Epithelial cell of prostate (primary cell): ENCODE measurements around the genes C14orf180 and TMEM179.

DNA sequence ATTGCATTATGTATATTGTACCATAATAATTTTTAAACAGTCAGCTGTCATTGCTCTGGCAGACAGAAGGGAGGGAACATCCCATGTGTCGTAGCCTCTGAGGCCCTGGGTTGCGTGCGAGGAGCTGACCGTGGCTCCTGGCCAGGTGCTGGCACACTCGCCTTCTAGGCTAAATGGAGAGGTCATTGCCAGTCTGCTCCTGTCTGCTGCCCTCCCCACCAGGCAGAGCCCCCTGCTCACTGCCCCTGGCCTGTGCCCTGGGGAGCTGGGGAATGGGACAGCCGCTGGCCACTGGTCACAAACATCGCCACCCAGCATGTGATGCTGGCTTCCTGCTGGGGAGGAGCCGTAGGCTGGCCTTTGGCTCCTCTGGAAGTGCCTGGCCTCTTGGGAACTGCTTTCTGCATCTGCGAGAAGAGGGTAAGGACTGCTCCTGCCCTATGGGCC is 2.2 kb upstream of the TNFAIP2 start:
- RRBS = no CpG with 5 or more reads among the region's 9 CpGs

- RRBS = no CpG with 5 or more reads among the region's 13 CpGs
Measured at GRCh38 chr14:103128387-103128825, 5.1 kb downstream of the TNFAIP2 start.

GRCh38 chr14:103130962-103131531 is 7.8 kb downstream of the TNFAIP2 start:
- RRBS = no CpG with 5 or more reads among the region's 8 CpGs

GRCh38 chr14:103206753-103207482 is 83.7 kb downstream of the TNFAIP2 start:
- RRBS = no CpG with 5 or more reads among the region's 35 CpGs

- RRBS = no CpG with 5 or more reads among the region's 20 CpGs
Measured at GRCh38 chr14:103336227-103336920, 2.3 kb downstream of the EIF5 start.

- RRBS = no CpG with 5 or more reads among the region's 7 CpGs
Measured at GRCh38 chr14:103361668-103362223, 23.5 kb upstream of the MARK3 start.

- RRBS = no CpG with 5 or more reads among the region's 6 CpGs
Measured at GRCh38 chr14:103372518-103373078, 12.6 kb upstream of the MARK3 start.

GRCh38 chr14:103520442-103520683 is 2.3 kb downstream of the CKB start:
- RRBS = 47% methylated on average over 2 of the region's 7 CpGs

DNA sequence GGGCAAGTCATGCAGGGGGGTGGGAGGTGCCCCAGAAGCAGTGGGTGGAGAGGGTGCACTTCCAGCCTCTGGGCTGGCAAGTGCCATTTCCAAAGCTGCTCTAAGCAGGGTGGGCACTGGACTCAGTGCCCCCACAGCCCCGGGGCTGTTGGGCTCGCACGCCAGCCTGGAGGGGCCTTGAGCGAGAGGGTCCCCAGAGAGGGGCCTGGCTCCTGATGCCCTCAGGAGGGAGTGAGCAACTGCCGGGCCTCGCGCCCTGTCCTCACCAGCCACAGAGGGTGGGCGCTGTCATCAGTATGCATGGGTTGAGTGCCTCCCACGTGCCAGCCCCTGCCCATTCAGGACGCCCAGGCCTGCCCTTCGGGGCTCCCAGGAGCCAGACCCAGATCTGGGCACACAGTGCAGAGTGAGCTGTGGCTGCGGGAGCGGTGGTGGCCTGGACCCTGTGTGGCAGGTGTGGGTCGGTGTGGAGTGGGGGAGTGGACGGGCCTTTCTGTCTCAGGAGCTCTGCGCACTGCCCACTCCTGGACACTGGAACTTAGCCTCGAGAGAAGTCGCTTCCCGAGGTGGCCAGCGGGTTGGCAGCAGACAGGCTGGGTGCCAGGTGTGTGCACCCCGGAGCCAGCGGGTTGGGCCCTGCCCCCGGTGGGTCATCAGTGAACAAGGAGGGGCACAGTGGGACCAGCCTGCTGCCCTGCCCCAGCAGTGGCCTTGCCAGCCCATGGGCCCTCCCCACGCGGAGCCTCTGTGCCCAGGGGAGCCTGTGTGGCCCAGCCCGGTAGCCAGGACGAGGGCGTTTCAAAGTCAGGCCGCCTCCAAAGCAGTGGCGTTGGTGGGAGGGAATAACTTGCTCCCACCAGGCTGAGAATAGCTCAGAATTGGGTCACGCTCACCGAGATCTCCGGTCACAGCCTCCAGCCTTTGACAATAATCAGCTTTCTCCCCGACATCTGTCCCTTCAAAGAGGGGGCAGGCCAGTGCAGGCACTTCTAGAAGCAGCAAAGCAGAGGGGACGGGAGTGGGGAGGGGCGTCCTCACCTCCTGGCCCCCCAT is 9.4 kb downstream of the TRMT61A start:
- RRBS = 78% methylated on average over 4 of the region's 36 CpGs

DNA sequence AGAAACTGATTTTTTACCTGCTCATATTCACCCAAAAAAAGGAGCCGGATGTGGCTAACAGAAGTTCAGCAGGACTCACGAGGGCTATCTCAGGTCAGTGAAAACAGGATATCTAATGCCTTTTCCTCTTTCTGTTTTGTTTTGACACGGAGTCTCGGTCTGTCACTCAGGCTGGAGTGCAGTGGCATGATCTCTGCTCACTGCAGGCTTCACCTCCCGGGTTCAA is 30.8 kb downstream of the COA8 start:
- RRBS = no CpG with 5 or more reads among the region's 5 CpGs

- RRBS = no CpG with 5 or more reads among the region's 17 CpGs
Measured at GRCh38 chr14:103657268-103658057, 28.5 kb downstream of the KLC1 start.

GRCh38 chr14:103669947-103670355 is 40.9 kb downstream of the KLC1 start:
- RRBS = no CpG with 5 or more reads among the region's 8 CpGs

DNA sequence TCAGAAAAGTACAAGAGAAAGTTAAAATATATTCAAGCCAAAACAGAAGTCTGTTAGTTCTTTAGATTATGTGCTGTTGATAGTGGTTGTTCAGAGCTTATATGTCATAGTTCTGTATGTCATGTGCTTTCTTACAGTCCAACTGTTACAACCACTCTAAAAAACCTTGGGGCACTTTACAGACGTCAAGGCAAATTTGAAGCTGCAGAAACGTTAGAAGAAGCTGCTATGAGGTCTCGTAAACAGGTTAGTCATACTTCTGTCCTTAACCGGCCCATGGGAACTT is 38.0 kb downstream of the XRCC3 start:
- RRBS = no CpG with 5 or more reads among the region's 4 CpGs

GRCh38 chr14:103718377-103719120 is 2.9 kb downstream of the ZFYVE21 start:
- RRBS = no CpG with 5 or more reads among the region's 25 CpGs

DNA sequence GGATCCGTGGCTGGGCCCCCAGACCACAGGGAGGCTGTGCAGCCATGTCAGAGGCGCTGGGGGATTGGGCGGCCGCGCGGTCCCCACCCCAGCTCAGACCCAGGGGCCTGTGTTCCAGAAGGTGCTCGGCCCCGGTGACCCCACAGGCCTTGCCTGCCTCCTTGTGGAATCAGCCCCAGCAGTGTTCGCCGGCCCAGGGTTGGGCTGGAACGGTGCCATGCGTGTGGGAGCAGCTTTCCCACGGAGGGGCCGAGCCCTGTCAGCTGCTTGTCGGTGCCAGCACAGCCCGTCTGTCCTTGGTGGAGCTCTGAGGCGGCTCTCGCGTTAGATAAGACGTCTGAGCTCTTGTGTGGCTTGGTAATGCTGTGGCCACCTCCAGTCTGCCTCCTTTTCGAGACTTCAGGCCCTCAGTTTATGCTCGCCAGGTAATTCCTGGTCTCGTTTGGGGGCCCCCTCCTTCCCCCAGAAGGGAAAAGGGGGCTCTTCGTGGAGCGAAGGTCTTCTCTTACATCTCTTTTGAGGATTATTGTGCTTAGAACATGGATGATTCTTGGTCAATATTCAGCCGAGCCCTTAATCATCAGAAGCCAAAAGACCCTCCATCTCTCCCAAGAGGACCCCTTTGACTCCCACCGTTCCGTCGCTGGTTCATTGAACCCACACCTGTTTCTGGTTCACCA is 8.6 kb downstream of the ZFYVE21 start:
- RRBS = 32% methylated on average over 3 of the region's 29 CpGs

- RRBS = no CpG with 5 or more reads among the region's 14 CpGs
Measured at GRCh38 chr14:103896990-103897662, 24.2 kb downstream of the ATP5MJ start.

- RRBS = 54% methylated on average over 16 of the region's 35 CpGs
Measured at GRCh38 chr14:104155556-104156136, 17.3 kb downstream of the KIF26A start.

GRCh38 chr14:104579269-104579955 is at the start of gene C14orf180:
C14orf180 (plus strand) TSS chr14:104579764.
- RRBS = no CpG with 5 or more reads among the region's 23 CpGs

GRCh38 chr14:104603871-104605151 is at the start of gene TMEM179:
TMEM179 (minus strand) TSS chr14:104604772.
- RRBS = 7% methylated on average over 46 of the region's 114 CpGs

- RRBS = 88% methylated on average over 4 of the region's 15 CpGs
Measured at GRCh38 chr14:104660564-104661024, 28.8 kb upstream of the INF2 start.